Placental pericyte (primary cell): ENCODE results near the gene STPG2.

DNA sequence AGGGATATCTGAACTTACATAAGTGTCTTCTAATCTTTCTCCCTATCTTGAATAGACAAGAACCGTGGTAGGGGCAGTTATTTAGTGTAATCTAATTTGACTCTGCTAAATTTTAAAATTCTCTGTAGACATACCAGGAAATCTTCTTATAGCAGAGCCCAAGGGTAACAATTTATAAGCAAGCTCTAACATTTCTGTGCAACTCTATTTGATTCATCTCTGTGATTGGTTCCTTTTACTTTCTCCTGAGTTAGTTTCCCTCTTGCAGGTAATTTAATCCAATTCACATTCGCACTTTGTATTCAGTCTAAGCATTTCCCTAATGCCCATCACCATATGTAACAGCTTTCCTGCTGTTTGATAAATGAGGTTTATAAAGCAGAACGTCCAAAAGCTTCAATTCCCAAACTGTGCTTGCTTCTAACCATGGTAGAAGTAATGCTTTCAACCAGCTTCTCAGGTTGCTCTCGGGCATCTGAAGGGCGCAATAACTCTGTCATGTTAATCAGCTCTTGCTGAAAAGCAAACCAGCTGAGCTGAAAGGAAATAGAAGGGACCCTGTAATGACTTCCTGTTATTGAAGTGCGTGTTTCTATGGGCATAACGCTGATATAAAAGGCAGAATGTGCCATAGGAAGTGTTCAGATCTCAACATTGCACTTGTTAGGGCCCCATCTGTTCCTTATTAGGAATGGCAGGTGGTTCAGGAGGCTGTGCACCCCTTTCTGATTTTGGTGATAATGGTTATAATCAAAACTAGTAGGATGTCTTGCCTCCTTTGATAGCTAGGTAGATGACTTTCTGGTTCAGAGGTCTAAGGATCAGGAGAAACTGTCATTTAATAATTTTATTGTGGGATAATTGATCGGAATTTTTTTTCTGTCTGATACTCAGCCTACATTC lies 21.1 kb downstream of the HERC3 start:
- CAGE, long polyA plus RNA: no peak

GRCh38 chr4:88634611-88635712 lies 42.7 kb downstream of the HERC3 start:
- CAGE, long polyA plus RNA: no peak

DNA sequence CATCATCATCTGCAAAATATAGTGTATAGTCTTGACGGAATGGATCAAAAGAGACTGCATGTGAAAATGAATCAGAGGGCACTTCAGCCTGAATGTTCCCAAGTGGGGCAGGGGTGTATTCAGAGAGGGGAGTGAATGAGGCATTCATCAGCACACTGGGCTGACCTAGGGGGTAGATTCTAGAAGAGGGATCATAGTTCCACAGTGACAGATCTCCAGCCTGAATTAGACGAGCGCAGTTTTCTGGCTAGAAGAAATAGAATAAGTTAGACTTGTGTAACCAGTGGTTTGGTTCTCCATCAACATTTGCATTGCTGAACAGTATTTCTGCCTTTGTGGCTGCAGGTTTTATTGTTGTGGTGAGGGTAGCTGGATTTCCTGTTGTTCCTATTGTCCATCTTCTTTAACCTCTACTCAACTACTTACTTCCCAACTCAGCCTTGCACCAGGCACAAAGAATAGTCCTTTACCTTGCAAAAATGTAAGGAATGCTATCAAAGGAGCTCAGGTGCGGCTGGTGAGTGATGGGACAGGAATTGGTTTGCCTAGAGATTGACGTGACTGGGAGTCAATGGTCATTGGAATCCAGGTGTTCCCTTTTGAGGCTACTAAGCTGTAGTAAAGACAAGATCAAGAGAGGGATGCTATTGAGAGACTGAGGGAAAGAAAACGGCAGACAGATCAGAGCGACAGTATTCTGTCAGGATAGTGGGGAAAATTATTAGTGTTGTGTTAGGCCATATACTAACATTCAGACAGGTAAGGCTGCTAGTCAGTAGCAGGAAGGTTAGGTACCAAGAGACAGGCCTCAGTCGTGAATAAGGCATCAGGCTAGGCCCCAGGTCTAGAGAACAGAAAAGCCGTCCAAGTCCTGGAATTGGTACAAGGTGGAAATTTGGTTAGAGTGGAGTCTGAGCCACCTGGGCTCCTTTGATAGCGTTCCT lies 50.8 kb downstream of the NAP1L5 start:
- CAGE, long polyA plus RNA: no peak

GRCh38 chr4:88772950-88773571 lies 75.4 kb upstream of the NAP1L5 start:
- CAGE, long polyA plus RNA: no peak

- CAGE, long polyA plus RNA: no peak
These were observed 46.3 kb downstream of the TIGD2 start for GRCh38 chr4:89157496-89158197.

DNA sequence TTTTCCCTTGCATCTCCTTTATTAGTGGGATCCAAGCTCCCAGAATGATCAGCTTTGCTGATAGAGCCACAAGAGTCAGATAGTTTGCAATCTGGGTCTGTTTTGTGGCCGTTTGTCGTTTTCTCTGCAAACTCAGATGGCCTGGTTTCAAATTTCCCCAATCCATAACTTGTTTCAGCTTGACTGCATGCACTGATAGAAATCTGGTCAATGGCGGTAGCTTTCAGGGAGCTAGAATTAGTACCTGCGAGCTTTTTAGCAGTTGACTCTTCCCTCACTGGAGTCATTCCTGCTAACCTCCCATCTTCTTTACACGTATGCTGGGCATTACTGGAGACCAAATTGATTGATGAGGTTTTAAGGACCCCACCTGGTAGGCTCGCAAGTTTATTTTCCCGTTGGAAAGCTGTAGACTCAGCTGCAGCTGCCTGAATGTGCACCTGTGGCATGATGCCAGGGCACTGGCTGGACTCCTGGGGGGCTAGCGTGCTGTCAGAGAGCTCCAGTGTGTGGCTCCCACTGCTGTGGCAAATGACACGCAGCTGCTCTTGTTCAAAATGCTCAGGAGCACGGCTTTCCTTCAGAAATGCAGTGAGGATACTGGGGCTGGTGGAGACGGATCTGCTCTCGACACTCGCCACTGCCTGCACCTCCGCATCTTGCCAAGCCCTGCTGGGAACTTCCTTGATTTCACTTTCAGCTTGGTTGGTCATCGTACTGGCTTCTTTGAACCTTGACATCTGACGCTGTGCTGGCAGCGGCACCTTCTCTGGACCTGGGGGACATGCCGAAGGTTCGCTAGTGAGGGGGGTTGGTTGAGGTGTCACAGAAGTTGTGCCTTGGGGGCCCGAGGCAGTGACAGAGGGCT lies 58.9 kb downstream of the GPRIN3 start:
- CAGE, long polyA plus RNA: no peak

- CAGE, long polyA plus RNA: no peak
These were observed 58.0 kb downstream of the GPRIN3 start for GRCh38 chr4:89249612-89249899.

DNA sequence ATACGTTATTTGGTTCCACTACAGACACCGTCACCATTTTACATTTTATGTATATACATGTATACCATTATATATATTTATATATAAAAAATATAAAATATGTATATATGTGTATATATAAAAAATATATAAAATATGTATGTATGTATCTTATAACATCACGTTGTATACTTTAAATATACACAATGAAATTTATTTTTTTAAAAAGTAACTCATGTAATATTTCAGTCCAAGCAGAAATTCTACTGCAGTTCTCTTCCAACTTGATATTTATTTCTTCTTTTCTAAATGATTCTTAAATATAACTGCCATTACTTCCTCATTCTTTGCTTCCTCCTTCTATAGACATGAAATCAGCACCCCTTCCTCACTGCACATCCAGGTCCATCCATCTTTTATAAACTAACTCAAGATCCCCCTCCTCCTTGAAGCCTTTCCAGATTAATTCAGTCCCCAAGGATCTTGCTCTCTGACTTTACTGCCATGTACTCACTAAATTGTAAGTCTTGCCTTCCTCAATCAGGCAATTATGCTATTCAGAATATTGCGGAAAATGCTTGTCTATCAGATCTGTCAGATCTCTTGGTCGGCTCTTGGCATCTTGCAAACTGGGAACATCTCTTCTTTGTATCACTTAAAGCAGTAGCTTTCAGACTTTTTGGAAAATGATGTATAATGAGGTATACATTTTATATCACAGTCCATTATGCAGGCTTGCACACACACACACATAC lies 3.7 kb downstream of the GPRIN3 start:
- CAGE, long polyA plus RNA: no peak

- CAGE, long polyA plus RNA: no peak
These were observed 181.8 kb upstream of the GPRIN3 start for GRCh38 chr4:89489321-89489870.

DNA sequence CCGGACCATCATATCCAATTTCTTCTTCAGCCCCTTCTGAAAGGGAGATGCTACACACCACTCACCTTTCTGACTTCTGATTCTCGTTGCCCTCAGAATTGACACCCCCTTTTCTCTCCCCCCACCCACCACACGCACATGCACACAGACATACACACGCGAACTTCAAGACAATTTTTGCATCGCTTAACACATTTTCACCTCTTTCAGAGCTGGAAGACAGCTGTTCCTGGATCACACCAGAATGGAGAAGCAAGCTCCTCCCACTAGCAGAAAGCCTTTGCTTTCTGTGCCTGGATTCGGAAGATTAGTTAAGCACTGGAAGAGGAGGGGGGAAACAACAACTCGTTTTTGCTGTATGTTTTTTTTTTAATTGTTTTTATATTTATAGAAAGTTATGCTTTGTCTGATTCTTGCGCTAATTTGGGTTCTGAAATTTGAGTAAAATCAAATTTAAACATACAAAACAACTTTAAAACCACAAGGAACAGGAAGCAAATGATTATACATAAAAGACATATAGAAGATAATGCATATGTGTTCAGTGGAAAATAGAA lies 1.2 kb upstream of the SNCA start:
- CAGE, long polyA plus RNA: no peak

- CAGE, long polyA plus RNA: no peak
These were observed 5.4 kb upstream of the MMRN1 start for GRCh38 chr4:89889231-89889712.

DNA sequence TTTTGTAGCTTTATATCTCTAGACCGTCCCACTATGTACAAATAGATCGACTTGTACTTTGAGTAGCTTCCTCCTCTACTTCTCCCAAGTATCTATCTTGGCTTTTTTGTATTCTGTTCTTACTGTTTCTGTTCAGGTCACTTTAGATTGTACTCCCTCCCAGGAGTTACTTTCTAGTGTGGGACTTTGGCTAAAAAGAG lies 405.5 kb downstream of the CCSER1 start:
- CAGE, long polyA plus RNA: no peak

GRCh38 chr4:94114958-94115218 lies 92.8 kb upstream of the SMARCAD1 start:
- CAGE, long polyA plus RNA: no peak

DNA sequence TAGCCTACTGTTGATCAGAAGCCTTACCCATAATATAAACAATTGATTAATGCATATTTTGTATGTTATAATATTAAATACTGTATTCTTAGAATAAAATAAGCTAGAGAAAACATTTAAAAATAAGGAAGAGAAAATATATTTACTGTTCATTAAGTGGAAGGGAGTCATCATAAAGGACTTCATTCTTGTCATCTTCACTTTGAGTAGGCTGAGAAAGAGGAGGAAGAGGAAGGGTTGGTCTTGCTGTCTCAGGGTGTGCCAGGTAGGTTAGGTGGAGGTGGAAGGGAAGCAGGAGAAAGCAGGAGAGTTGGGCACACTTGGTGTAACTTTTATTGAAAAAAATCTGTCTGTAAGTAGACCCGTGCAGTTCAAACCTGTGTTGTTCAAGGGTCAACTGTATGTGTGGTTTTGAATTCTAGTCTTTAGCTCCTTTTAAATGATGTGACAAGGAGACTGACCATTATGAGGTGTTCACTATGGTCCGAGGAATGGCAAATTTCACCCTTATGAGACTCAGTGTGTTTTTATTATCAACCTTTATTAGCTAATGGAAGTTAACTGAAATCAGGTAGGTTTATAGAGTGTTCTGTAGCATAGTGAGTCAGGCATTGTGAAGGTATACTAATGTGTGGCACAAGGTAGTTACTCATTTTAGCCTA lies 11.7 kb downstream of the PDLIM5 start:
- CAGE, long polyA plus RNA: no peak

DNA sequence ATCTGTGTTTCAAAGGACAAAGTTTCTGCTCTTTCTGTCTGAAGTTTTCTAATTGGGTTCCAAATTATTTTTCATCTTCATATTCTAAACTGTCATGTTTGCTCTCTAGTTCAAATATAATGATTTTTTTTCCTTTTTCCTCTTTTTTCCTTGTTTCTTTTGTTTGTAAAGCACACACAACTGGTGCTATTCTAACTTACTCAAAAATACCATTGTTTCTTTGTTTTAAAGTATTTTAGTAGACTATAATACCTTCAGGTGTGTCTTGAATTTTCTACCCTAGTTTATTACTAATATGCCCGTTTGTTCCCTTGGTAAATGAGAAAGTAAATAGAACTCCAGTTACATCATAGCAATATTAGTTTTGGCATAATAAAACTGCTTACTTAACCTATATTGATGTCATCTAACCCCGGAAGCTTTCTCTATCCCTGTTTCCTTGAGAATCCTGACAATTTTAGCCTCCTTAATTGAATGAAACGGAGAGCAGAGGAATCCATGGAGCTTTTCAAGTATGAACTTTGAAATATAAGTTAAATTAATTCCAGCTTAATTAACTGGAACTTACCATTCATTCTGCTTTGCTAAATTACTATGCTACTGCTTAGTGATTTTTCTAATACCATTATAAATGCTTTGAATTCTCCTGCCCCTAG lies 87.5 kb upstream of the BMPR1B start:
- CAGE, long polyA plus RNA: no peak

DNA sequence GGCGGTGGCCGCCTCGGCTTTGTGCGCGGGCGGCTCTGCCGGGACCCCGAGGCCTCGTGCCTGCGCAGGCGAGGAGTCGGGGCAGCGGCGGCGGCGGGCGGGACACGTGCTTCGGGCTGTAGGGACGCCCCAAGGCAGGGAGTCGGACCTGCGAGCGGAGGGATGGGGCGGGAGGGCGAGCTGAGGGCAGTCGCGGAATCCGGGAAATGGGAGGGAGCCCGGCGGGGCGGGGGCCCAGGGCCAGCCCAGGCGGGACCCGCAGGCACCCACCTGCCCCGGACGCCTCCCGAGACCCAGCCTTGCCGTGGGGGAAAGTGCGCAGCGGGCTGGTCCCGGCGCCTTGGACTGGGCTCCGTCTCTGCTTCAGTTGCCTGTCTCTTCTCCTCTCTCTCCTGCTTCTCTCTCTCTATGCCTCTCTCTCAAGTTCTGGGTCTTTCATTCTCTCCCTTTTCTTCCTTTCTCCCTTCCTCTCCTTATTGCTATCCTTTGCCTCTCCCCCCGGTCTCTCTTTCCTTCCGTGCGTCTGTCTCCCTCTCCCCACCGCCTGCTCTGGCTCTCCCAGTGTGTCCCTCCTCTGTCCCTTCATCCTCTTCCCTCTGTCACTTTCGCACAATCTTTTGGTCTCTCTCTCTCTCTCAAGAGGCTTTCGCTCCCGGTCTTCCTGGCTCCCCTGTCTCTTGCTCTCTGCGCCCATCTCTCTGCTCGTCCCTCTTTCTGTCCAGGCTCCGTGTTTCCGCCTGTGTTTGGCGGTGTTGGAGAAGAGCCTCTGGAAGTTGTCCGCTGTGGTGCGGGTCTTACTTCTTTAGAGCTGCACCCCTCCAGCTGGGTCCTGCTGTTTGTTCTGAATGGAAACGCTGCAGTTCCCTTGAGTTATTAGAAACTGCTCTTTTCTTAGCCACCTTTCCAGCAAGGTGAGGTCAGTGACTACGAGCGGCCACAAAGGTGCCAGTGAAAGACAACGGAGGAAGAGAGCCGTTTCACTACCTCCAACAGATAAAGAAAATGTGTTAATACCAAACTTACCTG lies 862 bp downstream of the BMPR1B start:
- CAGE, long polyA plus RNA: no peak

DNA sequence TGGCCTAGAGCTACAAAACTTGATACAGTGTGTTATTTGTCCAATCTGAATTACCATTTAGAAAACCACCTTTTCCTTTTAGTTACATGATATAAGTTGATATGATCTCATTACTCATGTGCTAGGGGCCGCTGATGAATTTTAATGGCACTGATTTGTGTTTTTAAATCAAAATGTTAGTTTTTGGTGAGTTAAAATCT lies 2.1 kb downstream of the BMPR1B start:
- CAGE, long polyA plus RNA: no peak

GRCh38 chr4:95051322-95051869 lies 293.6 kb downstream of the BMPR1B start:
- CAGE, long polyA plus RNA: no peak

DNA sequence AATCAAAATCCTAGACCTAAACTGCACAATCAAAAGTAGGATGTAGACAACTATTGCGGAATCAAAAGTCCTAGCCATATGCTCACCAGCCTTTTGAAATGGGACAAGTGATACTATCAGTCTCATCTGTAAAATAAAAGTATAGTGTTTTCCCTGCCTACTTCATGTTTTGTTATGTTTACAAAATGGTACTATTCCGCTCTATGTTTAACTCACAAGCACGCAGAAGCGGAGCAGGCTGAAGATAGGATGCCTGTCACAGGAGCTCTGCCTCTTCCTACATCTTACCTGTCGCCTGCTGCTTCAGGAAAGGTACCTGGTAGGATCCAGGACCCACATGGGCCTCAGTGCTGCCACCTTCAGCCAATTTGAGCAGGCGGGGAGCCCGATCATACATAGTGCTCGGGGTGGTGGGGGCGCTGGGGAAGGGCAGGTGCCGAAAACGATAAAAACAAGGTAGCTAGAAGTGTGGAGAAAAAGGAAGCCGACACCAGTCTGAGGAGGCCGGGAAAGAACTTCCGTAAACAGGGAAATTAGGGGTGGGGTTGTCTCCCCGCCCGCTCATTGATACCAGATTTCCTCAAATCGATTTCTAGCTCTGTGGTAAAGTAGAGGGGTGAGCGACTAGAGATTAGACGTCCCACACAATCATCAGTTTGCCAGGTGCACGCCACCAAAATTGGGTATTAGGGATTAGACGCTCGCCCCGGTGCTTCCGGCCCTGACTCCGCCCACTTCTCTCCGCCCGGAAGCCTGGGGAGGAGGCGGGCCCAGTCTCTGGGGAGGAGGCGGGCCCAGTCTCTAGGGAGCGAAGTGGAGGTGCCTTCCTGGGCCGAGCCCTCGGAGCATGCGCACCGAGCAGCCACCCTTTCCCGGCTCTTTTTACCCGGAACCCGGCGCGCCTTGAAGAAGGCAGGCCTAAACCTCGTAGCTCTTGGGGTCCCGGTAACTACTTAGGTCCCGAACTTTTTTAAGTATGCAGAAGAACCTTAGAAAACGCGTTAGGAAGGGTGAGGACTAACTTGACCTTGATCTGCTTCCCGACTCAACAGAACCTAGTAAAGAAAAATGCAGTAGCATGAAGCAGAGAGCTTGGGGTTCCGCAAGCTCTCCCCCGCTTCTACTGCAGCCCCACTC lies at the start of gene STPG2:
STPG2 (minus strand) TSS at position 723 of the 1,137 bp plus-strand sequence.
- CAGE, long polyA plus RNA: no peak

DNA sequence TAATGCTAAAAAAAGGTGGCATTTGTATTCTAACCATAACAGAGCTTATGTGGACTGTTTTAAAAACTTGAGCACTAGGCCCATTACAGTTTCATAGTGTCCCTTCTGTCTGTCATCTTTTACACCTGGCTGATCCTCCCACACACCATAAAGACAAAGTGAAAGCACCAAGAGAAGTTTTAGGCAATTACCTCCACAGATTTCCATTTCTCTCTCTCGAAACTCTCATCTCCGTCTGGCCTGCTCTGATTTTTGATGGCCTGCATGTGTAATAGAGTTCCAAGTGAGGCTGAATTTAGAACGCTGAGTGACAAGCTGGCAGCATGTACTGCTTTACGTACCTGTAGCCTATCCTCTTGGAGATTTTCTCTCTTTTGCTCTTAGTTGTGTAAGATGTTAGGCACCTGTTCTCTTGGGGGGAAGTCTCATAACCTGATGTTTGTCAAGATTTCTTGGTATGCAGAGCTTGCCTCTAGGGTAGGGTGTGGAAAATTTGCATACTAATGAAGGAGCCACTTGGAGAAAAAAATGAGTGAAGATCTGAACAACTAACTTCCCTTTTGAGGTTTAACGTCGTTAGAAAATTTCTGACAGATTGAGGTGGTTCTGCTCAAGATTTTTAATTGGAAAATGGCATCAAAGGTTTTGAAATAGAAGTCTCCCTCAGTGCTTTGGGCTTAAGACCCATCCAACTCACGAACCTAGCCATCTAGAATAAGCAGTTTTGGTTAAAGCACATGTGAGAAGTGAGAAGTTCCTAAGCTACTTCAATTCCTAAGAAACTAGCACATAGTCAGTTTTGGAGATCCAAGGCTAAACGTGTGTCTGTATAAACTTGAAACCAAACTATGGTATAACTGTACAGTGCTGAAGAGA lies 57.6 kb upstream of the RAP1GDS1 start:
- CAGE, long polyA plus RNA: no peak